Prostate gland (tissue), 2 donors: ENCODE results near the genes UBE2G1, PSMB6, CAMTA2 and USP6.

GRCh38 chr17:4268236-4268711 lies 4.5 kb upstream of the ANKFY1 start:
- PRO-cap: no peak
- RAMPAGE, long total RNA, 2 experiments: no peak in any of the 2 experiments

GRCh38 chr17:4300835-4301693 lies 37.3 kb upstream of the ANKFY1 start:
- PRO-cap: no peak
- RAMPAGE, long total RNA, 2 experiments: no peak in any of the 2 experiments

DNA sequence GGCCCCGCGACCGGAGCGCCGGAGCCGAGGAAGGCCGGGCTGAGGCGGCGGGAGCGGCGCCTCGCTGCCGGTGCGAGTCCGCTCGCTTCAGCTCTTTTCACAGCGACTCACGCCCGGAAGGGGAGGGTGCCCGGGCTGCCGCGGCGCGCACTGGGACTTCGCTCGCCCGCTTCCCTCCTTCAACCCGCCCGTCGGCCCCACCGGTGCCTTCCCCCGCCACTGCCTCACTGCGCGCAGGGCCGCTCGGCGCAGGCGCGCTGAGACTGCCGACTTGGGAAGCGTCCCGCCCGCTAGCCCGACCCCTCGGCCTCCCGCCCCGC lies at the start of gene UBE2G1:
TSS of gene UBE2G1 (minus strand) at position 265 of the 320 bp plus-strand sequence.
- PRO-cap: bidirectional peak, plus-strand start outside the sequence, minus-strand start at position 233 of the sequence
- RAMPAGE, long total RNA, 2 experiments: start-site peak on the minus strand in 1 of 2 experiments, centred at position 236 of the sequence, 8 reads per replicate

DNA sequence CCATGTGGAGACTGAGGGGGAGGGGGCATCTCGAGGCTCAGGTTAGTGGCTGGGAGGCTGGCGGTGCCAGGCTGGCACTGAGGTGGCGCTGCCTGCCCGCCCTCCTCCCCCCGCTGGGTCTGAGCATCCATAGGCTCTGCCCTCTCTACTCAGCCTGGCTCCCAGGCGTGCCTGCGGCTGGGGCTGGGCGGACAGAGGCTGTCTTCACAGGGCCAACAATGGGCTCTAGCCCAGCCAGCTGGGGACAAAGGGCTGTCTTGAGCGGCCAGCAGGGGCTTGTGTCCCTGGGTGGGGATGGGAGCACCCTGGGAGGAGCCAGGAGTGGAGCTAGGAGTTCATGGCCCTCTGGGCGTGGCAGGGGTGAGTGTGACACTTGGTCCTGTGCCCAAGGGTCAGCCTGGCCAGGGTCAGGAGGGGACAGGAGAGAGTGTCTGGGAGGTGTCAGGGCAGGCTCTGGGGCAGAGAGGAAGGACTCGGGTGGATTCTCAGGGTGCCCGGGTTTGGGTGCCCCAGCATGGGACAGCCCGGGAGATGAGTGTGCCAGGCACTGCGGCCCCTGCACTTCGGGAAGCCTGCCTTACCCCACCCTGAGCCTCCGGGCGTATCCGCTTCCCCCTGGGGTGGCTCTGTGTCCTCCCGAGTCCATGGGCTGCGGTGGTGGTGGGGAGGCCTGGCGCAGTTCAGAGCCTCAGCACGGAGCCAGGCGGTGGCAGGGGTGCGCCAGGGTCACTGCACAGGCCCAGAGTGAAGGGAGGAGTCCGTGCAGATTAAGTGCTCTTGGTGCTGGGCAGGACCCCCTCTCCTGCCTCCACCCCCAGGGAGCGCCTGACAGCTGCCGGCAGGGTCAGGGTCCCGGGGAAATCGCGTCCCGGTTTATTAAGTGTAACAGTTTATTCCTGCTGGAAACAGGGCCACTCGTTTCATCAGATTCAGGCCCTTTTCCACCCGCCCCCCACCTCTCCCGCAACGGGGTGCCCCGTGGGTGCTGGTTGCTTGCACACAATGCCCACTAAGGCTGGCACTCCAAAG lies 20.8 kb downstream of the MYBBP1A start:
- PRO-cap: no peak
- RAMPAGE, long total RNA, 2 experiments: no peak in any of the 2 experiments

DNA sequence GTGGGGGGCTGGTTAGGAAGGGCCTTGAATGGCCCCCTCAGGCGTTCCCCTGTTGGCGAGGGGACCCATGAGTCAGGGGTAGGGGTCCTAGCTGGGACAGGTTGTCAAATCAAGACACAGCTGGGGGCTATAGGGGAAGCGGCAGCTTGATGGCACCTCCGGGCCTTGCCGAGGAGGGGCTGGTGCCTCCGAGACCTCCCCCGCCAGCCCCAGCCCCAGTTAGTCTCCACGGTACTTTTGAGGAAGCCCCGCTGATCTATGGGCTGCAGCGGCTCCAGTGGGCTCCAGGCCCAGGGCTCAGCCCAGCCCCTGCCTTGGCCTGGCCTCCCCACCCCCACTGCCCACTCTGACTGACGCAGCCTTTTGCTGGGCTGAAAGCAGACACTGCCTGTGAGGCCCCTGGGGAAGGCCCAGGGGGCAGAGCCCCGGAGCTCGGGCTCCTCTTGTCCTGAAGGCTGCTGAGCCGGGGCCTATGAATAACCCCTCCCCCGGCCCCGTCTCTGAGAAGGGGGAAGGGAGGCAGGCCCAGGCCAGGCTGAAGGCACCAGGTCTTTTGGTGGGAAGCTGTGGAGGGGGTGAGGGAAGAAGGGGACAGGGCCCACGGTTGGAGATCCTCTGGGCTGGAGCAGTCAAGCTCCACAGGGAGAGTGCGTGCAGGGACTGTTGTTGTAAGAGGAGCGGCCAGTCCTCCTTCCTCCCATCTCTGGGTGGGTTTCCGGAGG lies 7.6 kb upstream of the SMTNL2 start:
- PRO-cap: no peak
- RAMPAGE, long total RNA, 2 experiments: no peak in any of the 2 experiments

DNA sequence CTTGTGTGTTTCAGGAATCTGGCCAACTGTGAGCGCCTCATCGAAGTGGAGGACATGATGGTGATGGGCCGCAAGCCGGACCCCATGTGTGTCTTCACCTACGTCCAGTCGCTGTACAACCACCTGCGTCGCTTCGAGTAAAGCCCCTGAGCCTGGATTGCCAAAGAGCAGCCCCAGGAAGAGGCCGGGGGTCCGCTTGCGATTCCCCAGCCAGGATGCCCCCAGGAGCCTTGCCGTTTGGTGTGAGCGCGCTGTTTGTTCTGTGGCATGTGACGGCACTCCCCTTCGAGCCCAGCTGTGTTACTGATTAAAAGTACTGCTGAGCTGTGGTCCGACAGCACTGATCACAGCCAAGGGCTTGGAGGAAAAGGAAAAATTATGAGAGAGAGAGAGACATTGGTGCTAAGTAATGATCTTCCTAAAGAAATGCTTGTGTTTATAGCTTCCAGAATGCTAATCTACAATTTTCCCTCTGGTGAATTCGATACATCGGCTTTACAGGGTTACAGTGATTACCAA lies 23.1 kb downstream of the SMTNL2 start:
- PRO-cap: no peak
- RAMPAGE, long total RNA, 2 experiments: no peak in any of the 2 experiments

GRCh38 chr17:4768037-4768759 lies 3.5 kb upstream of the TM4SF5 start:
- PRO-cap: unidirectional peak, minus-strand start at chr17:4768433
- RAMPAGE, long total RNA, 2 experiments: no peak in any of the 2 experiments

DNA sequence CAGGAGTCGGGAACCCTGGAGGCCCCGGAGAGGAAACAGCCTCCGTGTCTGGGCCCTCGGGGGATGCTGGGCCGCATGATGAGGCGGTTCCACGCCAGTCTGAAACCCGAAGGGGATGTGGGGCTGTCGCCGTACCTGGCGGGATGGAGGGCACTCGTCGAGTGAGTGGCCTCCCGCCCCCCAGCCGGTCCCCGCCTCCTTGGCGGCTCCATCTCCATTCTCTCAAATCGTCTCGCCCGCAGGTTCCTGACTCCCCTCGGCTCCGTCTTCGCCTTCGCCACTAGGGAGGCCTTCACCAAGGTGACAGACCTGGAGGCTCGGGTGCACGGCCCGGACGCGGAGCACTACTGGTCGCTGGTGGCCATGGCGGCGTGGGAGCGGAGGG lies 745 bp downstream of the GLTPD2 start:
- PRO-cap: no peak
- RAMPAGE, long total RNA, 2 experiments: no peak in any of the 2 experiments

GRCh38 chr17:4795898-4796322 lies at the start of gene PSMB6:
PSMB6 (plus strand) TSS chr17:4796164.
- PRO-cap: bidirectional peak, plus-strand start at chr17:4796164, minus-strand start at chr17:4796066
- RAMPAGE, long total RNA, 2 experiments: start-site peak on the plus strand in 2 of 2 experiments, at chr17:4796173-4796190 at its widest, 1,007 to 2,098 reads per replicate

DNA sequence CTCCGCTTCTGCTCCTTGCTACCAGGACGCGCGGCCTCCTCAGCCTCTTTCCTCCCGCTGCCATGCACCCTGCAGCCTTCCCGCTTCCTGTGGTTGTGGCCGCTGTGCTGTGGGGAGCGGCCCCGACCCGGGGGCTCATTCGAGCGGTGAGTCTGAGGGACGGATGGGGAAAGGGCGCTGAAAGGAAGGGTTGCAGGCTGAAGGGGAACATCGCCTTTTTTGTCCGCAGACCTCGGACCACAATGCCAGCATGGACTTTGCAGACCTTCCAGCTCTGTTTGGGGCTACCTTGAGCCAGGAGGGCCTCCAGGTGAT lies 737 bp downstream of the RNF167 start:
- PRO-cap: no peak
- RAMPAGE, long total RNA, 2 experiments: no peak in any of the 2 experiments

DNA sequence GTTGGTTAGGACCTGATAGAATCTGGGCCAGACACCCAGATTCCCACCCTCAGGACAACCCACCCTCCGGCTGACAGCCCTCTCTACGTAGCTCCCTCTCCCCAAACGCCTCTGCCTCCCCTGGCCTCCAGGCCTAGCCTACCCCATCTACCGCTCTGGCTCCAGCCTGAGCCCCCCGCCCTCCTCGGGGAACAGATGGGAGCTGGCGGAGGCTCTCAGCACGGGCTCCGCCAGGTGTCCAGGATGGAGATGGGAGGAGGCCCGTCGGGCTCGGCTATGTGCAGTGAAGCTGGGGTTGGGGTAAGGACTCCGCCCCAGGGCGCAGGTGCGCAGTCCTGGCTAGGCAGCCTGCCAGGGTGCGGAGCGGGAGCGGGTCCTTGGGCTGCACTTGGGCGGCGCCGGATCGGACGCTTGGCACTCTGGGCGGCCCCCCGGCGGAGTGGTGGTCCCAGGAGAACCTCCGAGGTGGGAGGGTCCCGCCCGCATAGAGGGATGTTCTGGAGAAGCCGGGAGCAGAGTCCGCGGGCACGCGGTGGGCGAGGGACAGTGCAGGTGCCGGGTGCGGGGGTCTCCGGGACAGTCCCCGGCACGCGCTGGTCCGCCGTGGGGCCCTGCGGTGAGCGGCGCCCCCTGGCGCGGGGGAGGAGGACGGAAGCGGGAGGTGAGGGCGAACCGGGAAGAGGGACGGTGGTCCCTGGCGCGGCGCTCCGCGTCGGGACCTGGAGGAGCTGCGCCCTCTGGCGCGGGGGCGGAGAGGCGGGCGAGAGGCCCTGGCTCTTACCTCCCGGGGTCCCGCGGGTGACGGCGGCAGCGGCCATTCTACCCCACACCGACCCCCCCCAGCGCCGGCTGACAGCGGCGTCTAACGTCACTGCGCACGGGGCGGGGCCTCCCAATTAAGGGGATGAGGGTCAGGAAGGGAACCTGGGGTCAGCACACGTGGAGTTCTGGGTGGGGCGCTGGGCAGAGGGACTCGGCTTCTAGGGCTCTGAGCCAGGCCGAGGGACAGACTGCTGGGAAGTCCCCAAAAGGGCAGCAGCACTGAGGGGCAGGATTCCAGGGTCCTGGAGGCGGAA lies at the start of gene CAMTA2:
TSS of gene CAMTA2 (minus strand) at position 864 of the 1,076 bp plus-strand sequence.
- PRO-cap: bidirectional peak, plus-strand start at position 933 of the sequence, minus-strand start at position 851 of the sequence
- RAMPAGE, long total RNA, 2 experiments: start-site peak on the plus strand in 2 of 2 experiments, centred at positions 912 to 921 of the sequence, 19 to 20 reads per replicate

DNA sequence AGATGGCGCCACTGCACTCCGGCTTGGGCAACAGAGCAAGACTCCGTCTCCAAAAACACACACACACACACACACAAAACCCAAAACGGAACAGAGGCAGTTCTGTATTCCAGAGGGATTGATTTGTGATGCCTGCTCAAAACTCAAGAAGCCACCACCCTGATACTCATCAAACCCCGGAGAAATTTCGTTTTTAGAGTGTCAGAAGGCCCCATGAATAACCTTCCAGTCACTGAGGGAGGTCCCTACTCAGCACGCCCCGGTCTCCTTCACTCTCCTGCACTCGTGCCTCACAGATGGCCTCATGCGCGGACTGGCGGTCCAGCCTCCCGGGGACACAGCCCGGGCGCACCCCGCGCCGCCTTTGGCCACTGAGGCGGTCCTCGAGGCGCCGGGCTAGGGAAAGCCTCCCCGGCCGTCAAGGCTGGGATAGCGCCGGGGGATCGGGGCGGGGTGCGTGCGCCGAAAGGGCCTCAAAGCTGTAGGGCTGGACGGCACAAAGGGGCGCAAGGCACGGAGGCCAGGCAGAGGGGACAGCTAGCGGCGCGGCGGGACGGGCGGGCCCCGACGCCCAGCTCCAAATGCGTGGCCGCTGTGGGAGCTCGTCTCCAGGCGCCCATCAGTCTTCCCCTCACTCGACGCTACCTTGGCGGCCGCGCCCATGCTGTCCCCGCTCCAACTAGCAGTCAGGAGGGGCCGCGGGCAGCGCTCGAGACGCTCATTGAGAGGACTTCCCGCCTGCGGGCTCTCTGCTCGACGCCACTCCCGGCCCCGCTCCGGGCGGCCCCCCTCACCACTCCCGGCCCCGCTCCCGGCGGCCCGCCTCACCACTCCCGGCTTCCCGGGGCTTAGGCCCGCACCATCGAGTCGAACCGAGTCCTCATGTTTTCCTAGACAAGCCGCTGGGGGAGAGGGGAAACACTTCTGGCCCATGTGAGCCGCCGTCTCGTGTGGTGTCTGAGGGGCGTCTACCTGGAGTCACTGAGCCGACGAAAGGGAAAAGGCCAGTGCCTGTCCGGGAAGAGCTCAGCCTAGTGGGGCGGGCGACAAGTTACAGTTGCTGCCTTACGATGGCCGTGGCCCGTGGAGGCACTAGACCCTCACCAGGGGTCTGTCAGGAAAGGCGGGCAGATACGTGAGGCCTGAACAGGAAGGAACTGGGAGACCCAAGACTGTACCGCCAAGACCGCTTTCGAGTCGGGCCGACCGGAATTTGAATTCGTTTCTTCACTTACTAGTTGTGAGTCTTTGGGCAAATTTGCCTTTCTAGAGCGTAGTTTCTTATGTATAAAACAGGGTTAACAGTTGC lies at the start of gene USP6:
TSS of gene USP6 (plus strand) at position 532 of the 1,309 bp plus-strand sequence.
- PRO-cap: bidirectional peak, plus-strand start at position 1,007 of the sequence, minus-strand start at position 908 of the sequence
- RAMPAGE, long total RNA, 2 experiments: start-site peak on the plus strand in 2 of 2 experiments, centred at positions 961 to 985 of the sequence, 15 to 22 reads per replicate; start-site peak on the minus strand in 1 of 2 experiments, centred at position 876 of the sequence, 39 reads per replicate

- PRO-cap: unidirectional peak, minus-strand start at chr17:5123116
- RAMPAGE, long total RNA, 2 experiments: start-site peak on the minus strand in 1 of 2 experiments, at chr17:5123113-5123124 at its widest, 13 reads per replicate
Observed at GRCh38 chr17:5122551-5123435, 7.0 kb downstream of the USP6 start.

GRCh38 chr17:5210023-5210469 lies 18.4 kb upstream of the ZNF594 start:
- PRO-cap: no peak
- RAMPAGE, long total RNA, 2 experiments: no peak in any of the 2 experiments

DNA sequence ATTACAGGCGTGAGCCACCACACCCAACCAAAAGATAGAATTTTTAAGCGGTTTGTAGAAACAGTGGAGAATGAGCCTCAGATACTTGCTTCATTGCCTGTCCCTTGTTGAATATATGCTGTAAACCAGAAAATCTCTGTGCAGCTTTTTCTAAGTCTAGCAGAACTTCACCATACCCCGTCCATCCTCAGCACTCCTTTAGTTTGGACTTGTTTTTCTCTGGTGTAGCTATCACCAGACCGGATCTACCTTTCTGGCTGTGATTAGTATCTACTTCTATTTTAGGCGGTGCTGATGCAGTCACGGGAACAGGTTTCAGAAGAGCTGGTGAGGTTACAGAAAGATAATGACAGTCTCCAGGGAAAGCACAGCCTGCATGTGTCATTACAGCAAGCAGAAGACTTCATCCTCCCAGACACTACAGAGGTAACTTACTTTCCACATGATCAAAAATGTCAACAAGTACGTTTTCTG lies 46.4 kb downstream of the NUP88 start:
- PRO-cap: no peak
- RAMPAGE, long total RNA, 2 experiments: no peak in any of the 2 experiments

- PRO-cap: no peak
- RAMPAGE, long total RNA, 2 experiments: no peak in any of the 2 experiments
Observed at GRCh38 chr17:5379694-5380604, 39.5 kb downstream of the NUP88 start.

- PRO-cap: no peak
- RAMPAGE, long total RNA, 2 experiments: no peak in any of the 2 experiments
Observed at GRCh38 chr17:5517683-5518043, 16.9 kb upstream of the ENSG00000286190 start.

GRCh38 chr17:6069864-6070288 lies 303 bp upstream of the WSCD1 start:
- PRO-cap: no peak
- RAMPAGE, long total RNA, 2 experiments: no peak in any of the 2 experiments

- PRO-cap: no peak
- RAMPAGE, long total RNA, 2 experiments: no peak in any of the 2 experiments
Observed at GRCh38 chr17:6456750-6457528, 12.7 kb downstream of the PIMREG start.

GRCh38 chr17:6476432-6476892 lies 32.2 kb downstream of the PIMREG start:
- PRO-cap: no peak
- RAMPAGE, long total RNA, 2 experiments: no peak in any of the 2 experiments